ENCODE measurements around a stretch of chr6.

DNA sequence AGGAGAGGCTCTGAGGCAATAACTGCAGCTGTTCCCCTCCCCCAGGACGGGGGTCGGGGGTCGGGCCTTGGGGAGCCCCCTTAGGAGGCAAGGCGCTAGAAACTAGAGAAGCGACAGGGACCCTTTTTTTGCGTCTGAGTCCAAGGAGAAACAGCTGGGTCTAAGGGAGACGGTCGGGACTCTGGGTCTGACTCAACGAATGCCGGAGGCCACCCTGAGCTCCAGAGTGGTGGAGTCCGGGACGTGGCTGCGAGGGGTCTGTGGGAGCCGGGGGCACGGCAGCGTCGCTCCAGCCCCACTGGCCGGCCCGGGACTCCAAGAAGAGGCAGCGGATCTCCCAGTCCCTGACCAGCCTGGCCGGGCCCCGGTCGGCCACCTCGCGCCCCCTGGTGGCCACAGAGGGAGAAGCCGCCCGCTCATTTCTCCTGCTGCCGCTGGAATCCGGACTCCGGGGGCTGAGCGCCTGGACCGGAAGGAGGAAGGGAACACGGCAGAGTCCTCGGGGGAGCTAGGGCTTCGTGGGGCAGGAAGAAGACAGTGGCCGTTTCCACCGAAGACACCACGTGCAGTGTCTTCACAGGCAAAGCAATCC is 24.0 kb upstream of the SCML4 start:
- PRO-cap, 2 experiments: peak in 2 of 2 experiments; most common plus-strand start position 493 of the sequence (in 2); most common minus-strand start position 355 of the sequence (in 1)

GRCh38 chr6:107860523-107860950 is 36.4 kb upstream of the SCML4 start:
- PRO-cap, 2 experiments: no peak in any of the 2 experiments

DNA sequence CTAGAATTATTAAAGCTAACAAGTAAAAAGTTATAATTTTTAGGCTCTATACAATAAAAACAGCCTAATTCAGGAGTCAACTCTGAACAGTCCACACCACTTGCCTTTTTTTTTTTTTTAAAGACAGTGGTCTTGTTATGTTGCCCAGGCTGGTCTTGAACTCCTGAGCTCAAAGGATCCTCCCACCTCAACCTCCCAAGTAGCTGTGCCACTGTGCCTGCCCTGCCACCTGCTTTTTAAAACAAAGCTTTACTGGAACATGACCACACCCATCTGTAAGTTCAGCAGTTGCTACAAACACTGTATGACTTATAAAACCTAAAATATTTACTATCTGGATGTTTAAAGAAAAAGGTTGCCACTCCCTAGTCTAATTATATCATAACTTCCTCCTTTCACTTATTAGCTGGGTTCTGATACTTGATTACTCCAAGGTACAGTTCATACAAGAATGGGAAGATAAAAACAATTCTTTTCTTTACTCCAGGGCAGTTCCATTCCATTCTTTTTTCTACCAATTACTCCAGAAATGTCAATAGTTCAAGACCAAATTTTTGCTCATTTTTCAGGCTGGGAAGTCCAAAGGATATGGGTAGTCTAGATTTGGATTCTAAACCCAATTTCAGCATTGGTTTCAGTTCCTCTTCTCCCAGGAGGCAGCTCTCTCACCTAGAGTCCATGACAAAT is 63.2 kb downstream of the SEC63 start:
- PRO-cap, 2 experiments: no peak in any of the 2 experiments

GRCh38 chr6:107897549-107897874 is 60.5 kb downstream of the SEC63 start:
- PRO-cap, 2 experiments: no peak in any of the 2 experiments

DNA sequence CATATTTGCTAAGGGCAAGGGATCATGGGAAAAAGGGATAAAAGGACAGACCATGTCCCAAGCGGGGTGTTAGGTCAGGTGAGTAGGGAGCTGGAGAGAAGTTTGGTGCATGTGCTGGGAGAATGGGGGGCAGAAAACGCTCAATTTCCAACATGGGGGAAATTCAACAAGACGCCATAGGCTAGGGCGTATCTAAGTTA is 43.8 kb upstream of the SEC63 start:
- PRO-cap, 2 experiments: peak in 1 of 2 experiments; most common plus-strand start position 72 of the sequence (in 1)

DNA sequence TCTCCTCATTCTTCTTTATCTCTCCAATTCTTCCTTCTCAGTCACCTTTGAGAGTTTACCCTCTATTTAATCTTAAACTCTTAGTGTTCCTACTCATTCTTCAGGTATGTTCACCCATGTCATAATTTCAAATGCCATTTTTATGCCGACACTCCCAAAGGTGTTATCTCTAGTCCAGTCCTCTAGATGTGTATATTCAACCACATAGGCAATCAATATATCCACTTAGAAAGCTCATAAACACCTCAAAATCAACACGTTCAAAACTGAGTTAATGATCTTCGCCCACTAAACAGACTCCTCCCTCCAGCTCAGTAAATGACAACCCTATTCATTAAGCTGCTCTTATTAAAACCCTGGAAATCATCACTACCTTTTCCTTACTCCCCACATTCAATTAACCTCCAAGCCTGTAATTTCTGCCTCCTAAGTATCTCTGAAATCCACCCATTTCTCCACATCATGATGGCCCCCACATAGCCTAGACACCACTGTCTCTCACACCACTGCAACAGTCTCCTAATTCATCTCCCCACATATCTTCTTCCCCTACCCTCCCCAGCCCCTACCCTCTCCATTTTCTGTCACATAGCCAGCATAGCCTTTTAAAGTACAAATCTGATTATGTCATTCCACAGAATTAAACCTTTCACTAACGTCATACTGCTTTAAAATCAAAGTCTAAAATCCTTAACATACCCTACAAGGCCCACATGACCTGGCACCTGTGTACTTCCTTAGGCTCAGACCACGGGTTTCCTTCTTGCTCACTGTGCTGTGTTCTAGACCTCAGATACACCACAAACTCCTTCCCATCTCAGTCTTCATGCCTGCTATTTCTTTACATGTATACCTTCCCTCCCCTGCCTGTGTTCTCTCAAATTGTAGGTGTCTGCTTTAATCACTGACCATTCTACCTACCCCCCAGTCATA is 6.1 kb downstream of the OSTM1 start:
- PRO-cap, 2 experiments: no peak in any of the 2 experiments

GRCh38 chr6:108561578-108562031 is 888 bp downstream of the FOXO3 start:
- PRO-cap, 2 experiments: no peak in any of the 2 experiments

- PRO-cap, 2 experiments: no peak in any of the 2 experiments
Measured at GRCh38 chr6:108580562-108581052, 19.9 kb downstream of the FOXO3 start.

GRCh38 chr6:108582760-108583483 is 22.2 kb downstream of the FOXO3 start:
- PRO-cap, 2 experiments: no peak in any of the 2 experiments

DNA sequence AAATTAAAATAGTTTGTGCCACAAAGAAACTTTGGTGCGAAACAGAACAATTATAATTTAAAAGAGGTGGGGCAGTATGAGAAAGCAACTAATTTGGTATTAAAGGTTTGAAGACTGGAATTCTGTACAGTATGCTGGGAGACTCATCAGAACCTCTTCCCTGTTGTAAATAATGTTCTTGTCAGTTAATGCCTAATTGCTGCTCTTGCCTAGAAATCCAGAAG is 45.2 kb downstream of the FOXO3 start:
- PRO-cap, 2 experiments: no peak in any of the 2 experiments

DNA sequence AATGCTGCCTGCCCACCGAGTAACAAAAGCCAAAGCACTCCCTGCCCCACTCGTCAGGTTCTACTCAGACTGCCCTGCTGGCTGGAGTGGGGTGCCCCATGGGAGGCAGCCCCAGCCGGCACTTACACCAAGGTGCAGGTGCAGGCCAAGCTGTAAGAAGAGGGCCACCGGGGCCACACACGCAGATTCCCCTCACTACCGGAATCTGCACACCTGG is 112.3 kb downstream of the FOXO3 start:
- PRO-cap, 2 experiments: no peak in any of the 2 experiments

- PRO-cap, 2 experiments: no peak in any of the 2 experiments
Measured at GRCh38 chr6:108763834-108764484, 84.3 kb upstream of the ARMC2 start.

GRCh38 chr6:108839281-108839703 is 8.9 kb upstream of the ARMC2 start:
- PRO-cap, 2 experiments: no peak in any of the 2 experiments

DNA sequence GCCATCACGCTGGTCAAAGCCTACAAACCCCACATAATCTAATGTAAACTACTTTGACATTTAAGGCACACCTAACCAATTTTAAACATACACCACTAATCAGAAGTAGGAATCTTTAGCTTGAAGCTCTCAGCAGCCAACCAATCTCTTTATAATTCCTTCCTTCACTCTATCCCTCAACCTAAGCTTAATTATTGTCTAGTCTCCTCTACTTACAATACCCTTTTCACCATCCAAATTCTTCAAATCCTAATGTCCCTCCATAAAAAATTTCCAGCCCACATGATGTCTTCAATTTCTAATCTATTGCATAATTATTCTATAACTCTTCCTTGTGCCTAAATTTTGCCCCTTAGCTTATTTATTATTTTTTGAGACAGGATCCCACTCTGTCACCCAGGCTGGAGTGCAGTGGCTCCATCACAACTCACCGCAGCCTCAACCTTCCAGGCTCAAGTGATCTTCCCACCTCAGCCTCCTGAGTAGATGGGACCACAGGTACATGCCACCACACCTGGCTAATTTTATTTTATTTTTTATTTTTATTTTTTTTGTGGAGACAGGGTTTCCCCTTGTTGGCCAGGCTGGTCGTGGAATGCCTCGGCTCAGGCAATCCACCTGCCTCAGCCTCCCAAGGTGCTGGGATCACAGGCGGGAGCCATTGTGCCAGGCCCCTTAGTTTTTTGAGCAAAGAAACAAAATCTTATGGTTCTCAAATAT is 102.7 kb downstream of the SESN1 start:
- PRO-cap, 2 experiments: no peak in any of the 2 experiments

- PRO-cap, 2 experiments: no peak in any of the 2 experiments
Measured at GRCh38 chr6:108995693-108996257, 98.9 kb downstream of the SESN1 start.

DNA sequence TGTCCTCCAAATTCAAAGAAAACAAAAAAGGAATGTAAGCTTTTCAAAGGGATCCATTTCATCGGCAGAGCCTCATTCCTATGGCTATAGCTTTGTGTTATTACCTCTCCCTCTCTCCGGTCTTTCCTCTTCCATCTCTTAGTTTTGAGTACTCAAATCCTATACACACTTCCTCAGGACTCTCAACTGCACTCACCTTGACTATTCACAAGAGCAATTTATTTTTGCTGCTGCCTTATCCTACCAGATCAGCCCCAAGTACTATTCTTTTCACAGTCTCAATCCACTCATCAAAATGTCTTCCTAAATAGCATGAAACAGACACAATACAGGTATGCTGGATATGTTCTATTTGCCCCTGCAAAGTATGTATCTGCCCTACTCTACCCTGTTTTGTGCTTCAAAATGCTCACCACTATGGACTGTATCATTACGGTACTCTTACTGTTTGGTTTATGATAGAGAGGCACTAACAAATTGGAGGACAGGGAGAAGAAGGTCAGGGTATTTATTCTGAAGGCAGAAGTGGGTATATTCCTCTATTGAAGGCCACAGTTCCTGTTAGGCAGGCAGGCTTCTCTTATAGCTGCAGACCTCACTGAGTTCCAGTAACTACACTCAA is 27.1 kb downstream of the SESN1 start:
- PRO-cap, 2 experiments: no peak in any of the 2 experiments

DNA sequence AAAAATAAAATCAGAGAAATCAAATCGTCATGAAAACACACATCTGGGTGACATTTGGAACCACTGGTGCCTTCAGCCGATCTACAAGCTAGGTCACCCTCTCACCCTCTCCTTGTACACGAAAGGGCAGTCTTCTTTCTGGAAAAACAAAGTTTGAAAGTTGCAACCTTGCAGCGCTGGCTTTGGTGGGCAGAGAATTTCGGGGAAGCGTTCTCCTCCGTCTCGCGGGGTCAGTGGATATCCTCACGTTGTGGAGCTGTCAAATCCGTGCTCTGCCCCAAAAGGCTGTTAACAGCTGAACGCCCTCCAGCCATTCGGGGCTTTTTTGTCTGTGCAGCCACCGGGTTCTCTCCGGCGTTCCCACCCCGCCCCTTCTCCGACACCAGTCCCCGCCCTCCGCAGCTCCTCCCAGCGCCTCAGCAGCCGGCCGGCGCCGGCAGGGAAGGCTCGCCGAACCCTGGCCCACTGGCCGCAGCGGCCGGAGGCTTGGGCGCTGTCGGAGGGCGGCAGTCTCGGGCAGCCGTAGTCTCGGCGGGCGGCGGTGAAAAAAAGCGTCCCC is 409 bp downstream of the SESN1 start:
- PRO-cap, 2 experiments: peak in 2 of 2 experiments; most common plus-strand start position 422 of the sequence (in 1); most common minus-strand start position 308 of the sequence (in 1)

- PRO-cap, 2 experiments: no peak in any of the 2 experiments
Measured at GRCh38 chr6:109163392-109164197, 68.3 kb downstream of the CEP57L1 start.

GRCh38 chr6:109293884-109294430 is 88.3 kb downstream of the CD164 start:
- PRO-cap, 2 experiments: peak in 1 of 2 experiments; most common plus-strand start chr6:109294293 (in 1)

DNA sequence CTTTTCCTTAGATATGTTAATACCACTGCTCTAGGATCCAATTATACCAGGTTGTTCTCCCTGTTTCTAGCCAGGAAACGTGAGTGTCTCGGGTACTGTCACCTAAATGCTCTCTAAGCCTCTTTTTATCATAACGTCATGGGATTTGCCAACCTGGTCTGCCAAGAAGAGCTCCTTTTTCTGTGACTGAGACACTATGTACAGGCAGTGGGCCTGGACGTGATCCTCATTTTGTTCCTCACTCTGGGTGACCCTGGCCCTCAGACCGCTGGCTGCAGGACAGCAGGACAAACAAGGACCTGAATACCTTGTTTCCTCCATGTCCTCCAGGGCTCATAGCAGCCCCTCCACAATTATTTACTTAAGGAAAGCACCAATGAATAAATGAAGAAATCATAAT is 69.1 kb downstream of the CD164 start:
- PRO-cap, 2 experiments: no peak in any of the 2 experiments